Heart (tissue), 3 donors: ENCODE measurements around the gene NGB.

- RAMPAGE, long total RNA, 2 experiments, result no peak in any of the 2 experiments
Observed at GRCh38 chr14:76012218-76013018, 26.9 kb downstream of the IFT43 start.

- RAMPAGE, long total RNA, 2 experiments, result no peak in any of the 2 experiments
Observed at GRCh38 chr14:76100335-76101020, 51.2 kb upstream of the GPATCH2L start.

GRCh38 chr14:76377343-76377822 lies 1.4 kb downstream of the ESRRB start:
- RAMPAGE, long total RNA, 2 experiments, result no peak in any of the 2 experiments

GRCh38 chr14:76904011-76904539 lies 77.9 kb downstream of the LRRC74A start:
- RAMPAGE, long total RNA, 2 experiments, result no peak in any of the 2 experiments

- RAMPAGE, long total RNA, 2 experiments, result no peak in any of the 2 experiments
Observed at GRCh38 chr14:76957261-76957958, 71.1 kb downstream of the IRF2BPL start.

- RAMPAGE, long total RNA, 2 experiments, result no peak in any of the 2 experiments
Observed at GRCh38 chr14:77000093-77001284, 28.0 kb downstream of the IRF2BPL start.

GRCh38 chr14:77021992-77022810 lies 6.3 kb downstream of the IRF2BPL start:
- RAMPAGE, long total RNA, 2 experiments, result no peak in any of the 2 experiments

- RAMPAGE, long total RNA, 2 experiments, result no peak in any of the 2 experiments
Observed at GRCh38 chr14:77081072-77081520, 17.0 kb upstream of the CIPC start.

GRCh38 chr14:77271085-77271548 lies at the start of gene NGB:
NGB (minus strand) TSS chr14:77271206.
- RAMPAGE, long total RNA, 2 experiments, result no peak in any of the 2 experiments

GRCh38 chr14:77278592-77279191 lies 7.7 kb upstream of the NGB start:
- RAMPAGE, long total RNA, 2 experiments, result no peak in any of the 2 experiments

- RAMPAGE, long total RNA, 2 experiments, result no peak in any of the 2 experiments
Observed at GRCh38 chr14:77324172-77324773, 3.4 kb downstream of the GSTZ1 start.

- RAMPAGE, long total RNA, 2 experiments, result no peak in any of the 2 experiments
Observed at GRCh38 chr14:77554624-77555108, 56.0 kb upstream of the ISM2 start.

- RAMPAGE, long total RNA, 2 experiments, result no peak in any of the 2 experiments
Observed at GRCh38 chr14:77817182-77817506, 17.2 kb downstream of the ADCK1 start.

- RAMPAGE, long total RNA, 2 experiments, result no peak in any of the 2 experiments
Observed at GRCh38 chr14:78645056-78645465, 474.9 kb downstream of the NRXN3 start.

DNA sequence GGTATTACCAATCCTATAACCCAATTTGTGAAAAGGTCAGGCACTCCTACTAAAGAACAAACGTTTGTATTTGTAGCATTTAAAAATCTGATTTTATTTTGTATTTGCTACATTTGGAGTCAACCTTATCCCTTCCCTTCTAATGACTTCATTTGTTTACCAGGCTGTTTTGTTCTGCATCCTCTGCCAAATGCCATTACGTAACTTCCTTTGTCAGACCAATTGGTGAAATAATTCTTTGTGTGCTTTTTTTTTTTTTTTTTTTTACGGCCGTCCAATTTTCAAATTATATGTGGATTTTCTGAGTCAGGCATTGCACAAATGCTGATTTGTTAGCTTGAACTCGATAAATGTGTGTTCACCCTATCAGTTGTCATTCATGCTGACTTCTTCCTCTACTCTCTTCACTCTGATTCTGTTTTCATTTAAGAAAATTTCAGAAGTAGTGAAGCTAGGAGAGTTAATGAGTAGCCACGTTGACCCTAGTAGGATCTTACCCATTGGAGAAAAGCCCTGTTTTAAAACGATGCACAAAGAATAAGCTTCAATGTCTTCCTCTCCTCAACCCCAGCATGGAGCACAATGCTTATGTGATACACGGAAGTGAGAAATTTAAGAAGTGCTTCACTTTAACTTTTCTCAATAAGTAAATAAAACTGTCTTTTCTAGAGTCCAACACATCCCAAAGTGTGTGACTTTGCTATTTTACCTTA lies 386.2 kb downstream of the DIO2 start:
- RAMPAGE, long total RNA, 2 experiments, result no peak in any of the 2 experiments

GRCh38 chr14:80385347-80385622 lies 174.0 kb upstream of the DIO2 start:
- RAMPAGE, long total RNA, 2 experiments, result no peak in any of the 2 experiments

- RAMPAGE, long total RNA, 2 experiments, result no peak in any of the 2 experiments
Observed at GRCh38 chr14:80387335-80388064, 176.2 kb upstream of the DIO2 start.

GRCh38 chr14:80792534-80793161 lies 148.9 kb downstream of the CEP128 start:
- RAMPAGE, long total RNA, 2 experiments, result no peak in any of the 2 experiments

- RAMPAGE, long total RNA, 2 experiments, result no peak in any of the 2 experiments
Observed at GRCh38 chr14:80959301-80960154, 4.1 kb downstream of the TSHR start.

- RAMPAGE, long total RNA, 2 experiments, result no peak in any of the 2 experiments
Observed at GRCh38 chr14:81749201-81749712, 215.6 kb upstream of the SEL1L start.